Umbilical cord (tissue), 2 donors: Measurements from ENCODE around the gene CBX2.

GRCh38 chr17:78387810-78388975 is 9.7 kb downstream of the PGS1 start:
- RAMPAGE, long total RNA: no peak

- RAMPAGE, long total RNA: no peak
These were observed 30.2 kb downstream of the PGS1 start for GRCh38 chr17:78408604-78409113.

GRCh38 chr17:78415989-78416731 is 37.7 kb downstream of the PGS1 start:
- RAMPAGE, long total RNA: no peak

- RAMPAGE, long total RNA: no peak
These were observed 63.5 kb downstream of the PGS1 start for GRCh38 chr17:78441844-78442490.

DNA sequence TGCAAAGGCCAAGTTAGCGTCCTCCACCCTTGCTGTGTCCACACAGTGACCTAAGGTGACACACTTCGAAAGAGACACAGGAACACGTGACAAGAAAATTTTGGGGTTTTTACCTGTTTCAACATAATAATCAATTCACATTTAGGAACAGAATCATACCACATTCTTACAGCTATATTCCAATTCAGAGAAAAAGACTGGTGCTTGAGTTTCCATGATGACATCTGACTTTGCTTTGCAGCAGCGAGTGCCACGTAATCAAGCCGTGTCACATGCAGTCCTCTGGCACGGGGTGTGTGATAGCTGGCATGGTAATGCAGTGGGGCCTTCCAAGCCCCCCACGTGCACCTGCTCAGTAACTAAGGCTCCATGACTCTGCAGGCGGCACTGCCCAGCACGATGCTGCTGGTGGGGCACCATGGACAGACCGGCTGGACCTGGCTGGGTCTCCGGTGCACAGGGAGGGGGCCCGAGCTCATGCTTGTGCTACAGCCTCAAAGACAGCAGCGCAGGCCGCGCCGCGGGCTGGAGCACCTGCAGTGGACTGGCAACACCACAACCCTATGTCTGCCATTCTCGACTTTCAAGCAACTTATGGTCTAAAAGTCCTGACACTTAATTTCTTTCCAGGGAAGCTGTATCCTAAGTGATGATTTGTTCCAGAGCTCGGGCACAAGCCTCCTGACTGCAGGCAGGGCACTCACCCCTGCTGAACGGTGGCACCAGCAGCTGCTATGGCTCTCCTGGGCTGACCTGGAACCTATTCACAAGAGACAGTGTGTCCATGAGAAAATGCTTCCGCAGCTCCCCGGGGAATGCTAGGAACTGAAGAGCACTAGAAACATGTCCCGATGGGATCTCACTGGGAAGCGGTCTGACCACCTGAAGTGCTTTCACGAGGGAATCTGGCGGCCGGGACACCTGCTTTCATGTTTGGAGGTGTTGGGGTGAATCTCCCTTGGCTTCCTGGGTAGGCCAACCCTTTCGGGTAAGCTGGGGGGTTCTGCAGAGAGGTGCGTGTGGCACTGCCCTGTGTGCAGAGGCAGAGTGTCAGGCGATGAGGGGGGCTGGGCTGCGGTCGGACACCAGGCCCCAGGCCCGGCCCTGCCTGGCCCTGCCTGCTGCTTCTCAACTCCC is 99.5 kb upstream of the DNAH17 start:
- RAMPAGE, long total RNA: no peak

GRCh38 chr17:78740422-78740835 is 41.6 kb downstream of the CYTH1 start:
- RAMPAGE, long total RNA: no peak

- RAMPAGE, long total RNA: no peak
These were observed 33.3 kb downstream of the CYTH1 start for GRCh38 chr17:78748648-78749291.

DNA sequence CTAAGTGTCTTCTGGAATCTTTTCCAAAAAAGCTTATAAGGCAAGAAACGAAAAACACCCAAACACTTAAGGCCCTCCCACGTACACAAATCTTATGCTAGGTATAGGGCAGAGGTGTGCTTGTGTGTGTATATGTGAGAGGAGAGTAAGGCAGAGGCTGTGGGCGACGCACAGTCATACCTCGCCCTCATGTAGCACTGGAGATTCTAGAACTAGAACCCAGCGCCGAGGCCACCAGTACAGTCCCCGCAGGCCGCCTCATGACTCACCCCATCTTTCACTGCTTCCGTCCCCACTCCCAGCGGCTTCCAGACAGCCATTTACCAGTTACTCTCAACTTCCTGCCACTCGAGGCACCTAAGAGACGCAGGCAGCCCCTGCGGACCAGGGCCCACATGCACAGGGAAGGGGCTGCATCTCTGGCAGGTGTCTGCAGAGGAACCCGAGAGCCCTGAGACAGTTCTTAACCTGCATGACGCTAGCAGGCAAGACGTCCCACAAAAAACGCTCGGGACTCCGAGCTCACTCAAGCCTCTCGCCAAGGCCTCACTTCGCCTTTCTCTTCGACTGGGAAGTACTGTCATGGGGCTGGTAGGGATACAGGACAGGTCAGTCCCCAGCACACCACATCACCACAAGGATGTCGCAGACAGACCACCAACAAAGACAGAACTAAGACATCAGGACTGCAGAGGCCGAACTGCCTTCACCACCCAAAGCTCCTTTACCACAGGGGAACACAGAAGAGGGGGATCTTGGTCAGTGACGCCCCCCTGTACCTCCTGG is 23.4 kb upstream of the CYTH1 start:
- RAMPAGE, long total RNA: no peak

GRCh38 chr17:79027257-79028376 is 3.6 kb downstream of the C1QTNF1 start:
- RAMPAGE, long total RNA: no peak

DNA sequence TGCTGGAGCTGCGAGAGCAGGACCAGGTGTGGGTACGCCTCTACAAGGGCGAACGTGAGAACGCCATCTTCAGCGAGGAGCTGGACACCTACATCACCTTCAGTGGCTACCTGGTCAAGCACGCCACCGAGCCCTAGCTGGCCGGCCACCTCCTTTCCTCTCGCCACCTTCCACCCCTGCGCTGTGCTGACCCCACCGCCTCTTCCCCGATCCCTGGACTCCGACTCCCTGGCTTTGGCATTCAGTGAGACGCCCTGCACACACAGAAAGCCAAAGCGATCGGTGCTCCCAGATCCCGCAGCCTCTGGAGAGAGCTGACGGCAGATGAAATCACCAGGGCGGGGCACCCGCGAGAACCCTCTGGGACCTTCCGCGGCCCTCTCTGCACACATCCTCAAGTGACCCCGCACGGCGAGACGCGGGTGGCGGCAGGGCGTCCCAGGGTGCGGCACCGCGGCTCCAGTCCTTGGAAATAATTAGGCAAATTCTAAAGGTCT is 24.0 kb downstream of the C1QTNF1 start:
- RAMPAGE, long total RNA: no peak

GRCh38 chr17:79228015-79228553 is 153.5 kb downstream of the ENGASE start:
- RAMPAGE, long total RNA: no peak

- RAMPAGE, long total RNA: no peak
These were observed 30.9 kb downstream of the RBFOX3 start for GRCh38 chr17:79579999-79580368.

- RAMPAGE, long total RNA: no peak
These were observed 7.4 kb upstream of the RBFOX3 start for GRCh38 chr17:79618281-79618703.

- RAMPAGE, long total RNA: no peak
These were observed 1.1 kb upstream of the CBX2 start for GRCh38 chr17:79776947-79777152.

DNA sequence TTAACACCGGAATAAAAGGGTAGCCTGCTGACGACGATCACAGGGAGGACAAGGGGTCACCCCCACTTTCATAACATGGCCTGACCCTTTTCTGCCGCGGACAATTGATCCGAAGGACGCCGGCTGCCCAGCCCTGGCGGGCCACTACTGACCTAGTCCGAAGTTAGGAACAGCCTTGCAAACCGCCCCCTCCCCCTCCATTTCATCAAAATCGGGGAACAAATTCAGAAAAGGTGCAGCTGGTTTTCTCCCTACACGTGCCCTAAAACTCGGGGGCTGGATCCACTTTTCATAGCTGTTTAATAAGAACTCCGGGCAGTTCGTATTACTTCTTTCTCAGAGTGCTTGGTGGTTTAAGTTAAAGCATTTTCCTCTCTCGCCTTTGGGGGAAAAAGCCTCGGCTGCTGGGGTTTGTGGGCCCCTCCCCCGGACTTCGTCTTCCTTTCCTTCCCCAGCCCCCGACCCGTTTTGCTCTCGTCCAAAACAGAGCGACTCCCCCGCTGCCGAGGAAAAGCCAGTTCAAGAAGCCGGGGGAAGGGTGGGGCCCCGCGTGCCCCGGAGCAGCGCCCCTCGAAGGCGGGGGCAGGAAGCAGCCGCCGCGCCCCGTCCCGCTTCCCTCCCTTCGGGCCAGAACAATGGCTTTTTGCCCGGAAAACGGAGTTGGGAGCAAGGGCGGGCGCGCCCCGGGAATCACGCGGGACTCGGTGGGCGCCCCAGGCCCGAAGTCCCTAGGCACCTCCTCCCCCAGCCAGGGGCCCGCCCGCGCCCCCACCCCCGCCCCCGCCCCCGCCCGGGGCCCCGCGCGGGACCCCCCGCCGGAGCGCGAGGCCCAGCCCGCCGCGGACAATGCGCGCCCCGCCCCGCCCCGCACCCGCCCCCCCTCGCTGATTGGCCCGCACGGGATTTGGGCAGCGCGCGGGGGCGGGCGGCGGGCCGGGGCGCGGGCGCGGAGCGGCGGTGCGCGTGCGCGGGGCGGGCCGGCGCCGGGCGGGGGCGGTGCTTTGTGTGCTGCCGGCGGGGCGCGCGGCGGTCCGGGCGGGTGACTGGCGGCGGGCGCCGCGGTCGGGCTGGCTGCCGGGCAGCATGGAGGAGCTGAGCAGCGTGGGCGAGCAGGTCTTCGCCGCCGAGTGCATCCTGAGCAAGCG is at the start of gene CBX2:
Gene CBX2 (plus strand): TSS at position 996 of the 1,145 bp plus-strand sequence.
- RAMPAGE, long total RNA: no peak

- RAMPAGE, long total RNA: no peak
These were observed 3.4 kb upstream of the CBX8 start for GRCh38 chr17:79800049-79800805.

GRCh38 chr17:79802577-79803483 is 6.0 kb upstream of the CBX8 start:
- RAMPAGE, long total RNA: no peak

- RAMPAGE, long total RNA: no peak
These were observed 16.6 kb upstream of the CBX8 start for GRCh38 chr17:79813543-79813746.

- RAMPAGE, long total RNA: no peak
These were observed 5.3 kb downstream of the CBX4 start for GRCh38 chr17:79833830-79834370.

DNA sequence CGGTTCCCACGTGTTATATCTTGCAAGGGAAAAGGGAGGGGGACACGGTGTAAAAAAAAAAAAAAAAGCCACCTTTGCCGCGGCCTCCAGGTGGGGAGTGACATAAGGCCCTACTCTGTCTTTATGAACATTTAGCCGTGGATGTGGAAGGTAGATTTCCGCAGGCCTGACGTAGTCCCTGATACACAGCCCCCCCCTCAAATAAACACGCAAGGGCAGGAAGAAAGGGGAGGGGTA is 1.4 kb downstream of the CBX4 start:
- RAMPAGE, long total RNA: no peak